ENCODE measurements around the genes ABHD17A and ADAT3.

DNA sequence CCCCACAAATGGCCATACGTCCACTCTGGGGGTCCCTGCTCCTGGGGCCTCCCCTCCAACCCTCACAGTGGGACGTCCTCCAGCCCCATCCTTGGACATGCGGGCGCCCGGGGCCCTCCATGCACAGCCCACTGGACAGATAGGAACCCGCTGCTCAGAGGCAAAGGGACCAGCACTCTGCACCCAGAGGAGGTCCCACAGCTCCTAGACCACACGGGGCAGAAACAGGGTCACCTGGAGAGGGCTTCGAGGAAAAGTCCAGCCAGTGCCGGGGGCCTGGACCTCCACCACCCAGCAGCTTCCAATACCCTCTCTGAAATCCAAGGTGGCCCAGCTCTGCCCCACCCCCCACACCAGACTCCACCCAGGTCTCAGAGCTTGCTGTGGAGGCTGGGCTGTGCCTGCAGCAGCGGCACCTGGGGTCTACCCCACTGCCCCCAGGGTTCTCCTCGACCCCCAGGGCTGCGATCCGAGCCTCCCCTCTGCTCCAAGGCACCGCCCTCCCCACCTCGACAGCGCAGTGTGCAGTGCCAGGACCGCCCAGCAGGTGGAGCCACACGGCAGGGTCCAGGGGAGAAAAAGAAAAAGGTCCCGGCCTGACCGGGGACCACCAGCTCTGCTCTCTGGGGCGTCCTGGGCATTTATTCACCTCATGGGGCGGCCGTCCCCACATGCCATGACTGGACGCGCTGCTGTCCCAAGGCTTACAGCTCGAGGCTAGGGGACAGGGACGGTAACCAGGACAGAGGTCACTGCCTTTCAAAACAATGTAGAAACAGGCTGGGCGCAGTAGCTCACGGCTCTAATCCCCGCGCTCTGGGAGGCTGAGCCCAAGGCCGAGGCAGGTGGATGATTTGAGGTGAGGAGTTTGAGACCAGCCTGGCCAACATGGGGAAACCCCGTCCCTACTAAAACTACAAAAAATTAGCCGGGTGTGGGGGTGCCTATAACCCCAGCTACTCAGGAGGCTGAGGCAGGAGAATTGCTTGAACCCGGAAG is 10.7 kb downstream of the REXO1 start:
- PRO-cap: no peak

- PRO-cap: no peak
Observed at GRCh38 chr19:1839651-1840279, 8.5 kb downstream of the REXO1 start.

DNA sequence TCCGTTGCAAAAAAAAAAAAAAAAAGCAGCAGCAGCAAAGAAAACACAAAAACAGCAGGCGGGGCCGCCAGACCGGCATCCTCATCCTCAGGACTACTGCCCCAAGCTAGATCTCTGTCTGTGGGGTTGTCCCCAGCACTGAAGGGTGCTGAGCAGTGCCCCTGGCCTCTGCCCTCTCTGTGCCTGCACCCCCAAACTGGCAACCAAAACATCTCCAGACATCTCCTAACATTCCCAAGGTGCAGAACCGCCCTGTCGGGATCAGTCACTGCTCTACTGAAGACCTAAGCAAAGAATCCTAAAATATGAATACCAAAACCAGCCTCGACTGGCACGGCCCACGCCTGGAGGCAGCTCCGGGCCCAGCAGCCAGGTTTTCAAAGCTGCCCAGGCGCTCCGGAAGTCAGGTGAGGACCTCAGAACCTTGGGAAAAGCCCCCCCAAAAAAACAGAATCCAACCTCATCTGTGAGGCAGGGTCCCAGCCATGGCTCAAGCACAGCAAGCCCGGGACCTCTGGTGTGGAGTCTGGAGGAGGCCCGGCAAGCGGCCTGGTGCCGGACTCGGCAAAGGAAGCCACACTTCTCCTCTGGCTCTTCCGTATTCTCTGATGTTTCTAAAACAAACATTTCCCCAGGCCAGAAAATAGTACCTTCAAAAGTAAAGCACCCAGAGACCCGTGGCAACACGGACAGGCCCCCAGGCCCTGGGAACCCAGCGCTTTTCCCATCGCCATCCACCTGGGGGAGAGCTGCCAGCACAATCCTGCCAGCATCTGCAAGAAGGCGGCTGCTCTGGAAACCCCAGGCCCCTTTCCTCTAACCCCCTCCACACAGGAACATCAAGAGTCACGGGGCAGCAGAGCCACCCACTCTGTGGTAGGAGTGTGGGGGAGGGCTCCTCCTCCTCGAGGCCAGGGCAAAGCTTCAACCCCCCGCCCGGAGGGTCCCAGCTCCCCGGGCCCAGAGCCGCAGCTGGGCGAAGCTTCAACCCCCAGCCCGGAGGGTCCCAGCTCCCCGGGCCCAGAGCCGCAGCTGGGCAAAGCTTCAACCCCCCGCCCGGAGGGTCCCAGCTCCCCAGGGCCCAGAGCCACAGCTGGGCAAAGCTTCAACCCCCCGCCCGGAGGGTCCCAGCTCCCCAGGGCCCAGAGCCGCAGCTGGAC is 5.7 kb downstream of the REXO1 start:
- PRO-cap: no peak

DNA sequence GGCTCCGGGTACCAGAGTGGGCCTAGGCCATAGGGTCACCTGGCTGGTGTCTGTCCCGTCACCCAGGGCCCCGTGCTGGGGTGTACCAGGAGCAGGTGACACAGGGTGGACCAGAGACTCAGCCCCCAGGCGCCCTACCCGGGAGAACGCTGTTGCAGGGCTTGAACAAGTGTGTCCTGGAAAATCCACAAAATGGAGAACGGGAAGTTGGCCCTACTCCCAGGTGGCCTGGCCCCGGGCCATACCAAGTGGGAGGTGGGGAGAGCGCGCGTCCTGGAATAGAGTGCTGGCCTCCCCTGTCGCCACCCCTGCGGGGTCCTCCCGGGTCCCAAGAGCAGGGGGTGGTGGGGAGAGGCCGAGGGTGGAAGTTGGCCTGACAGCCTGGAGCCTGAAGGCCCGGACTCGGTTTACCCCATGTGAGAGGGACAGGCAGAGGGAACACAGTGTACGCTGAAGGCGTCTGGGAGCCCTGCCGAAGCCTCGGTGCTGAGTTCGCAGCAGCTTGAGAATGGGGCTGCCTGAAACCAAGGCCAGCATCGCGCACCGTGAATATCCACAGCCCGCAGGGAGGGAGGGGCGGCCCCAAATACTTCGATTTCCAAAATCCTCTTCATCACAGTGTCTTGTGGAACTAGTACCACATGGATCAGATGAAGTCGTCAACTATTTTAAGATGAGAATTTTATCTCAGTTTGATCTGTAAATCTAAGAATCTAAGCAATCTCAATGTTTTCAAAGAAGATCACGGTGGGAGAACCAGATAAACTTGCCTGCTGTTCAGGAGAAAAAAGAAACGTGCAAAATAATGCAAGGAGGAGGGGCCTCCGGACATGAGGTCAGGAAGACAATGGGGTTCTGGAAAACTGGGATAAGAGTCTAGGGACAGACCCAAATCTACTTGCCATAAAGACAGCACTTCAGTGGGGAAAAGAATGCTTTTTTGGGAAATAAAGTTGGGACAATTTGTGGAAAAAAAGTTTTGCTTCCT is 10.4 kb upstream of the KLF16 start:
- PRO-cap: unidirectional peak, plus-strand start at position 885 of the sequence

- PRO-cap: no peak
Observed at GRCh38 chr19:1878069-1878833, 7.0 kb downstream of the ABHD17A start.

GRCh38 chr19:1881058-1881787 is 4.1 kb downstream of the ABHD17A start:
- PRO-cap: no peak

- PRO-cap: bidirectional peak, plus-strand start at chr19:1885657, minus-strand start at chr19:1885489
Observed at GRCh38 chr19:1885399-1885892, at the start of gene ABHD17A. Gene ABHD17A, minus strand, starts transcription at chr19:1885496.

GRCh38 chr19:1905017-1906043 is at the start of gene ADAT3:
Gene ADAT3, plus strand, starts transcription at chr19:1905399.
- PRO-cap: unidirectional peak, plus-strand start at chr19:1905372

DNA sequence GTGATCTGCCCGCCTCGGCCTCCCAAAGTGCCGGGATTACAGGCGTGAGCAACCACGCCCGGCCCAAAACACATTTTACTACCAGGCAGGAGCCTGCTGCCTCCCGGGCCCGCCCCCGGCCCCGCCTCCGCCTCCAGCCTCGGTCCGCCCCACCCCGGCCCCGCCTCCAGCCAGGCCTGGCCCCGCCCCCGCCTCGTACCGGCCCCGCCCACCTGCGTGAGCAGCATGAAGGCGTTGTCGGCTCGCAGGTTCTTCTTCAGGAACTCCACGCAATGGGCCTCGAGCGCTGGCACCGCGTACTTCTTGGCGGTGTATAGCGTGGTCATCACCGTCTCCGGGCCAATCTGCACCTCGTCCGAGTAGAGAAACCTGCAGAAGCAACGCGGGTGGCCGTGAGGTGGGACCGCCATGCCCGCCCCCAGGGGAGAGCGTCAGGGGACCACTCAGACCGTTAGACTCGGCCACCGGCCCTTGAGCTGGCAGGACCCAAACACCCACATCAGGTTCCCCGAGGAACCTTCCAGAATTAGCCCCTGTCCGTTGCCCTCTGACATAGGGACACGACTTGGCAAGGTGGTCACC is 22.6 kb downstream of the BTBD2 start:
- PRO-cap: no peak

- PRO-cap: no peak
Observed at GRCh38 chr19:2046031-2046995, 4.7 kb downstream of the MKNK2 start.

- PRO-cap: no peak
Observed at GRCh38 chr19:2114587-2115835, 18.3 kb downstream of the IZUMO4 start.

GRCh38 chr19:2127691-2128340 is 23.6 kb downstream of the AP3D1 start:
- PRO-cap: no peak

- PRO-cap: no peak
Observed at GRCh38 chr19:2149722-2150836, 1.3 kb downstream of the AP3D1 start.

DNA sequence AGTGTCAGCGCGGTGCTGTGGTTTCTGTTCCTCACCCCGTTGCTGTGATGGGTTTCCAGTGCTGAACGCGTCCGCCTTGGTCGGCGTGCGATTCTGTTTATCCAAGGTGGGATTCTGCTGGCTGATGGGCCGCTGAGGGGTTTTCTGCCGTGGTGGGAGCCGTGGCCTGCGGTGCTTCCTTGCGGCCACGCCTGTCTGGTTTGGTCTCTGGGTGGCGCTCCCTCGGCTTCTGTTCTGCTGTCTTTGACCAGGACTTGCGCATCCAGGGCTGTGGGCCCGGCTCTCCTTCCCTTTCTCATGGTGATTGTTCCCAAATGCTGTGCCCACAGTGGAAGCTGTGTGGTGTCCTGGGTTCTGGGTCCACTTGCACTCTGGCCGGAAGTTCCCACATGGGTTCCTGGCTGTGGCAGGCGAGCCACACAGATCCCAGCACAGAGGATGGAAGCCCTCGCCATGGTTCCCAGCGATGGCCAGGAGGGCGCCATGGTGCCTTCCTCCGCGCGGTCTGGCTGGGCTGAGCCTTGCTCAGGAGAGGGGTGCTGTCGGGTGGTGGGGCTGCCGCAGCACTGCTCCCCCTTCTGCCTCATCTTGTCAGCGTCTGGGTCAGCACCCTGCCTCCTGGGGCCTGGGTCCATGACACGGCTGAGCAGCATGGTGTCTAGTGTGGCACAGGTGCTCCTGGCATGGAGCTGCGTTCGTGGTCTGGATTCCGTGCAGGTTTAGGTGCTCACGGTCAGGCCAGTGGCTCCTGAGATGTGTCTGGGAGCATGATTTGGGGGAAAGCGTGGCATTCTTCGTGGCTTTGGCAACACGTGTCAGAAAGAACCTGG is 33.4 kb downstream of the DOT1L start:
- PRO-cap: no peak

DNA sequence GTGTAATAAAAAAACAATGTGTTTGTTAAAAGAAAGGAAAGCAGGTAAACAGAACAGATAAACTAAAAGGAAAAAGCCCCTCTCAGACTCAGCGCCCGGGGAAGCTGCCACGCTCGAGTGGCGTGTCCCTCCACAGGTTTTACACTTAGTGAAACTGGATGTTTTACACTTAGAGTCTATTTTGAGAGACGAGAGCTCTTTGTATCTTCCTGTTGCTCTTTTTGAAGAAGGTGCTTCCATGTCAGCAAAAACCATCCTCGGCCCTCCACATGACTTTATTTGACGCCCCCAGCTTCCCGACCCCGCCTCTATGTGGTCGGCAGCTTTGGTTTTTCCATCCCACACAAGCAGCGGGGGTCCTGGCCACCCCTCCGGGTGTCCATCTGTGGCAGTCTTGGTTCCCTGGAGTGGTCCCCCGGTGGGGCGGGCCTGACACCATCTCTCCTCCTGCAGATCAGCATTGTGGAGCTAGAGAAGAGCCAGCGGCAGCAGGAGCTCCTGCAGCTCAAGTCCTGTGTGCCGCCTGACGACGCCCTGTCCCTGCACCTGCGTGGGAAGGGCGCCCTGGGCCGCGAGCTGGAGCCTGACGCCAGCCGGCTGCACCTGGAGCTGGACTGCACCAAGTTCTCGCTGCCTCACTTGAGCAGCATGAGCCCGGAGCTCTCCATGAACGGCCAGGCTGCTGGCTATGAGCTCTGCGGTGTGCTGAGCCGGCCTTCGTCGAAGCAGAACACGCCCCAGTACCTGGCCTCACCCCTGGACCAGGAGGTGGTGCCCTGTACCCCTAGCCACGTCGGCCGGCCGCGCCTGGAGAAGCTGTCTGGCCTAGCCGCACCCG is 20.1 kb downstream of the PLEKHJ1 start:
- PRO-cap: no peak

- PRO-cap: no peak
Observed at GRCh38 chr19:2227035-2228309, 8.7 kb downstream of the PLEKHJ1 start.

GRCh38 chr19:2232174-2233022 is 3.7 kb downstream of the PLEKHJ1 start:
- PRO-cap: no peak

GRCh38 chr19:2236966-2237202 is 260 bp downstream of the SF3A2 start:
- PRO-cap: no peak

- PRO-cap: no peak
Observed at GRCh38 chr19:2239805-2240526, 3.3 kb downstream of the SF3A2 start.

DNA sequence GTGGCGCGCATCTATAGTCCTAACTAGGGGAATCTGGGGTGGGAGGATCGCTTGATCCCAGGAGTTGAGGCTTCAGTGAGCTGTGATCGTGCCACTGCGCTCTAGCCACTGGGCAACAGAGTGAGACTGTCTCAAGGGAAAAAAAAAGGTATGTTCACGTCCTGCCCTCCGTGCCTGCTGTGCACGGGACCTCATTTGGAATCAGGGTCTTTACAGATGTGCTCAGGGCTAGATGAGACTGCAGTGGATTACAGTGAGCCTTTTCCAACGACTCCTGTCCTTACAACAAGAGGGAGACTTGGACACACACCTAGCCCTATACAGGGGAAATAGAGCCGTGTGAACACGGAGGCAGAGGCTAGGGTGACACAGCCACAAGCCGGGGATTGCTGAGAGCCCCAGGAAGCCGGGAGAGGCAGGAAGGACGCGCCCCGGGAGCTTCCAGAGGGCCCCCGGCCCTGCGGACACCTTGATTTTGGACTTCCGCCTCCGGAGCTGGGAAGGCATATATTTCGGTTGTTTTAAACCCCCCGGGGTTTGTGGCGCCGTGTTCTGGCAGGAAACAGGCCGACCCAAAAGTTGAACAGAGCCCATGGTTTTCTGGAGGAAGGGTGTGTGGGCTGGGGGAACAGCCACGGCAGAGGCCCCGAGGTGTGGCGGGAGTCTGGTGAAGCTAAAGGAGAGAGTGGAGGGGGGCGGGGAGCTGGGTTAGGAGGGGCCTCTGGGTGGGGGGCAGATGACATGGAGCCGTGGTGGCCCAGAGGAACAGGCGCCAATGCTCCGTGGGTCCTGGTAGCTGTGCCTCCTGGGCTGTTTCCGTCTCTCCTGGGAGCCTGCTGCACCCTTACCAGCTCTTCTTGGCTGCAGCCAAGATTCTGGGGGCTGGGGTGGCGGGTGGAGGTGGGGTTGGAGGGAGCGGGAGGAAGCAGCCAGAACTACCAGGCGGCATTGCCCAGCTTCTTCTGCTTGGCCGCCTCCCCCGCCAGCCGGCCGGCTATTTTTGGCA is 12.2 kb upstream of the PEAK3 start:
- PRO-cap: no peak